ENCODE data around the genes MED24 and TOP2A.

DNA sequence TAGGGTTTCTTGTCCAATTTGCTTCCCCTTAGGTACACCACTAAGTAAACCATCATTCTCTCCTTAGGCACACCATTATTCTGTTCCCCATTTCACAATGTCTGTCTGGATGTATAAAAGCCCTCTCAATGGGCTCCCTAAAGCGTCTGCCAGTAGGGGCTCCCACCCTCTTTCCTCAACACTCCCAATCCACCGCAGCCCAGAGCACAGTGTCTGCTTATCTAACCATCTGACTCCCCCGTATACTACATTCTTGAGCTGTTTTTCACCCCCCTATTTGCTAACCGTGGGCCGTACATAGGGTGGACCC lies 789 bp upstream of the PSMD3 start:
- PRO-cap, result no peak

DNA sequence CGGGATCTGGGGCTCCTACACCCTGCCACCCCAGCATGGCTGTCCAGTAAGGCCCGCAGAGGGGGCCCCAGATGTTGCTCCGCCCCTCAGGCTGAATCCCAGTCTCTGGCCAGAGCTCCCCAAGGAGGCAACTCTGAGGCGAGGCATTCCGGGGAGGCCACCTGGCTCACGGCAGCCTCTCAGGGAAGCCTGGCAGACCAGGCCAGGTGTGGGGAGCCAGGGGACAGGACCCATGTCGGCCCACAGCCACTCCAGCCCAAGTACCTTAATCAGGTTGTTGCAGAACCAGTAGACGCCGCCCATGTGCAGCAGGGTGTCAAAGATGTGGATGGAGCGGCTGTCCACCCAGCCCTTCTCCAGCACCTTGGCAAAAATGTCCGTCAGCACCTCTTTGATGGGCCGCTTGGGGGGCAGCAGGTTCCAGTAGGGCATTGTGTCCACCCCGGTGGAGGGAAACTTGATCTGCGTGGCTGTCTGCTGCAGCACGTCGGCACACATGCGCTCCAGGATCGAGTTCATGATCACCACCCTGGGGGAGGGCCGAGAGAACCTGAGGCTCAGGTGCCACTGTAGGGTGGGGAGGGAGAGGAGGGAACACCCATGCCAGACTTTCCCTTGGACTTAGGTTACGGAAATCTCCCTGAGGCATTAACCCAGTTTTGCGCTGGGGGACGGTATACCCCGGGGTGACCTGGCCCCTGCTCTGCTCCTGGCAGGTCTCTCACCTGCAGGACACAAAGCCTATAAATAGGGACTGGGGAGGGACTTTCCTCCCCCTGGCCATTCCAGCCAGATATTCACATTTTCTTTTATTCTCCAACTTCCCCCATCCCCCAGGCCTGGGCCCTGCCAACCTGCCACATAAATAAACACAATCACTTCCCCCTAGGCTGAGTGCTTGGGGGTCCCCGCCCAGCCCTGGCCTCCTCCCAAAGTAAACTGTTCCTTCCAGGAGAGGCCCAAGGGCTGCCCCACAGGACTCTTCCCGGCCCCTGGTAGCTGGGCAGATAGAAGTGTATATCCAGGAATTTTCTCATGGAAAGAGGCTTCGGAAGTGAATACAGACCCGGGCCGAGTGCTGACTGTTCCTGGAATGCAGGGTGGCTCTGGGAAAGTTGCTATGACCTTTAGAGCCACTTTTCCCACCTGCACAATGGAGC lies 8.0 kb downstream of the CSF3 start:
- PRO-cap, result no peak

DNA sequence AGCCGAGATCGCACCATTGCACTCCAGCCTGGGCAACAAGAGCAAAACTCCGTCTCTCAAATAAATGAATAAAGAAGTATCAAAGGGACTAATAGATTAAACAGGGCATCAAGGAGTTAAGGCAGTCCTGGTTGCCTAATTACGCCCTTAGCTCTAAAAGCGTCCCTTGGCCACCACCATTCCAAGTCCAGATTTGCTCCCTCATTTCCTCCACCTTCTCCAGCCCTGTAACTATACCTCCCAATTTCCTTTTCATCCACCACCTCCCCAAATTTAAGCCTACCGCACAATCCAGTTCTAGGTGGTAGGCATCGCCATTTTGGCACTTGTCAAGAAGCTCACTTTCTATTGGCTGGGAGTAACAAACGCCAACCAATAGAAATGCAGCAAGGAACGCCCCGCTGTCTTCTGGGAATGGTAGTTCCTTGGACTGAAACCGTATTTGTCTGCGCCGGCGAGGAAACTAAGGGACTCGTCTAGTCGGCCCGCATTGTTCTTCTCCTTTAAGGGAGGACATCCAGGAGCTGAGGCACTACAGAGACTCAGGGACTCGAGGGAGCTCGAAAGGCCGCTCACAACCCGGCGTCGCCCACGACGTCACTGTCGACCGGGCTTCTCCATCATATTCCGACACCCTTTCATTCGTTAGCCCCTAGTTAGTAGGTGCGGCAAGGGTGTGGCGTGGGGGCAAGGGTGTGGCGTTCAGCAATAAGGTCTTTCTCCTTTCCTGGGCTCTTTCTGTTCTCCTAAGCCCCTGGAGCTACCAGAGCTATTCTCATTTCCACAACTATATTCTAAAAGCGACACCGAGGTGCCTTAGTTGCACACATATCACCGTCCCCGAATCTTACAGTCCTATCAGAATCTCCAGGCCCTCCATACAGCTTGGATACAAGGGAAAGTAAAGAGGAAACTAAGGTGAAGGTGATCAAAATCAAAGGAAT lies at the start of gene MED24:
TSS of gene MED24 (minus strand) at position 331 of the 944 bp plus-strand sequence.
- PRO-cap, result bidirectional peak, plus-strand start at position 535 of the sequence, minus-strand start at position 331 of the sequence

DNA sequence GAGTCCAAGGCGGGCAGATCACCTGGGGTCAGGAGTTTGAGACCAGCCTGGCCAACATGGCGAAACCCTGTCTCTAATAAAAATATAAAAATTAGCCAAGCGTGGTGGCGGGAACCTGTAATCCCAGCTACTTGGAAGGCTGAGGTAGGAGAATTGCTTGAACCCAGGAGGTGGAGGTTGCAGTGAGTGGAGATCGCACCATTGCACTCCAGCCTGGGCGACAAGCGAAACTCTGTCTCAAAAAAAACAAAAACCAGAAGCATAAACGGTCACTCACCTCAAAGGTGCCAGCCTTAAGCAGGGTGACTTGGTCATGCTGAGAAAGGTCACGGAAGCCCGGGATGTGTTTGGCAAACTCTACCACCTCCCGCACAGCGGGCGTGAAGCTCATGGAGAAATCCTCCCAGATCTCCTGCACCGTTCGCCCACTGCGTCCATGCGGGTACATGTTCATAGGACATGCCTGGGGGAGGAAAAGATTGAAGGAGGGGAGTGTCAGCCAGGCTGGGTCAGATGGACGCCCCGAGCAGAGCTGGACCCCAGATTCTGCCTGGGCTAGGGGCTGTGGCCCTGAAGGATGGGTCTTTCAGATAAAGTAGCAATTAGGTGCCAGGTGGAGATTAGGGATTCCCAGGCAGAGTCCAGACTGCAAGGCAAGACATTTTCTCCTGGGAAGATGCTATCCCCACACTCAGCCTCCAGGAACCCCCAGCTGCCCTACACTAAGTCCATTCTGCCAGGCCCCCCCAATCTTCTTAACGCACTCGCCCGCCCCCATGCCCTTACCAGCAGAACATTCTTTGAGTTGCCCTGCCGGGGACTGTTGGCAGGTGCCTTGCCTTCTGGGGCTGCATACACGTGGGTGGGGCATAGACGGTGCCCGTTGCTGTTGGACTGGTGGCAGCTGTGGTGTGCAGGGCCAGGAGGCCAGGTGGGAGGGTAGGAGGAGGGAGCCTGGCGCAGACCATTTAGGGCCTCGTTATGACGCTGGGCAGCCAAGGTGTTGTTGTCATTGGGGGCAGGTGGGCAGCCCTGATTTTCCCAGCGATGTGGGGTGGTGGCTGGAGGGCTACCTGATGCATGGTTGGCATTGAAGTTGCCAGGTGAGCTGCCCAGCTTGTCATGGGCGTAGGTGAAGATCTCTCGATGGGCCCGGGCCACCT lies 5.3 kb downstream of the NR1D1 start:
- PRO-cap, result no peak

DNA sequence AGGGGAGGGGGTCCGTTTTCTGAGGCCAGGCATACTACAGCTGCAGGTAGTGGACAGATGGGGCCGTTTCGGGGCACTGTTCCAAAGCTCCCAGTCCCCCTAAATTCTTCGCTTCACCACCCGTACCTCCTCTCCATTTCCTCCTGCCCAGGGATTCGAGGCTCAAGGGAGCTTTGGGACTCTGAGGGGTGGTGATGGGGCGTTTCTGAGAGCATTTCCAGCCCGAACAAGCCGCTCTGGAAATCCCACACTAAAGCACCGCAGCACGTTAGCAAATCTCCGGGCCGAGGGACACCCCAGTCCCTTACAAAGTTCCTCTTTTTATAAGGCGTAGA lies 747 bp downstream of the NR1D1 start:
- PRO-cap, result no peak

DNA sequence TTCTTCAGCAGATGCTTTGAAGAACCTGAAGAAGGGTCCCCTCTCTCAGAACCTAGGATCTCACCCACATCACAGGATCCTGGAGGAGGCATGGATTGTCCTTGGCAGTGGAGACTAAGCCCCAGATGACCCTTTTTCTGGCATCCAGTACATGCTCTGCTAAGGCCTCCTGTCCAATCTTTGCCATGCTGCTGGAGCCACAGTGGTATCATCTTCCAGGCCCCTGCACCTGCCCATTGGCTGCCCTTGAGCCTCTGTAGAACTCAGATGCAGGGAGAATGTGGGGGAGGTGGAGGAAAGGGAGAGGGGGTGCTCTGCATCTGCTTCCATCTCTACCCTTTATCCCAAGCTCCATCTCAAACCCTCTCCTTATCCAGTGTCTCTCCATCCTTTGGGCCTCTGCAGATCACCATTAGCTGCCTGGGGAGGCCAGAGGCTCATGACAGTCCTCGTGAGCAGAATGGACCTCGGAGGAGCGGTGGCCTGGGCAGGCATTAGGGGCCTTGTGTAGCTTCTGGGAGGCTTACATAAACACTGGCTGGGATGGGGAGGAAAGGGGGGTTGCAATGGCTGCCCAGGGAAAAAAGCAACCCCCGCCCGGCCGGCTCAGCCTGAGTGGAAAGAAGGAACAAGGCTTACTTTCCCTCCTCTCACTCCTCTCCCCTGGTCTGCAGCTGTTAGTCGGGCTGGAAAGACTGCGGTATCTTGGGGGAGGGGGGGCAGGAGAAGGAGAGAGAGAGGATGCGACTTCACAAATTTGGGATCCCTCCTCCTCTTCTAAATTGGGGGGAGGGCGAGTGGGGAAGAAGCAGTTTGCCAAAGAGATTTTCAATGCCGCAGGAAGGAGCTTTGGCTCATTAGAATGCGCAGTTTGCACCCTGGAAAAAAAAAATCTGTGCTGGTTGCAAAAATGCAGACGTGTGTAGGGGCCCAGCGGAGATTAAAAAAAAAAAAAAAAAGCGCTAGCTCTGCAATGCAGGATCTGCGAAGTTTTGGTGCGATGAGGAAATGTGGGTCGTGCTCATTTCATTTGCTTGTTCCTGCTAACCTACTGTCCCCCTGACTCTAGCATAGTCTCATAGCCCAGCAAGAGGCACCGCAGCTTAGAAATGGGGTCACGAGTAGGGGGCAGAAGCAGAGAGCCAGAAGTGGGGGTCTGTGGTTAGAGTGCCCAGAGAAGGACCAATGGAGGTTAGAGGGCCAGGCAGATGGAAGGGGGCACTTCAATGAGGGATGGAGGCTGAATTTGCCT lies 6.4 kb upstream of the NR1D1 start:
- PRO-cap, result no peak

- PRO-cap, result no peak
Observed at GRCh38 chr17:40272929-40273658, 14.6 kb upstream of the CDC6 start.

DNA sequence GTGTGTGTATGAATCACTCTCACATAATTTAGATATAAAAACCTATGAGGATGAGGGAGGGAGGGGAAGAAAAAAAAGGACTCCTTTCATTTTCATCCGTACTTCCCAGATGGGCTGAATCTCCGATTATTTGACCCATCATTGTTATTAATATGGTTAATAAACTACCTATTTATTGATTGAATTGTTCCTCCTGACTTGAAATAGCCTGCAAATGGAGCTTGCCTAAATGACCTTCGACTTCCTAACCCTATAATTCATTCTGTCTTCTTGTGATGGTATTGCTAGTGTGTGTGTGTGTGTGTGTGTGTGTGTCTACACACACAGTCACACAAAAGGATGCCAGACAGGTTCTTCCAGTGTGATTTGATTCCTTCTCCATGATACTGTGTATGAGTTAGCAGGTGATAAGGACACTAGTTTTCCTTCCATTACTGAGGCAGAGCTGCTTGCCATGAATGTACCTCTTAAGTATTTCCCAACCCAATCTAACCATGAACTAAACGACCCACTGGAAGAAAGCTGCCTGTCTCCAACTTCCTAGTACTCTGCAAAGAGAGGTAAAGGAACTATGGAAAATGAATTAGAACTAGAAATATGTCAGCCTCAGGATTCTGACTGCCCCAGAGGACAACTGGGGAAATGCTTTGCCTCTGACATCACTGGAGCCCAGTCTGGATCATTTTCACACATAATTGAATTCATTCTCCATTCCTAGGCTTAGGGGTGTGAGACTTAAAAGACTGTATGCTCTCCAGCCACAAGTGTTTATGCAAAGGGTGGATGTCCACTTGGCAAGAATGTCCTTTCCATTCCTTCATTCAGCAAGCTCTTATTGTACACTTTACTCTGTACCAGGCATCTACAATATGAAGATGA lies 3.5 kb upstream of the CDC6 start:
- PRO-cap, result no peak

GRCh38 chr17:40321734-40321980 lies 12.7 kb downstream of the RARA start:
- PRO-cap, result no peak

GRCh38 chr17:40338991-40340119 lies 25.2 kb downstream of the GJD3 start:
- PRO-cap, result no peak

DNA sequence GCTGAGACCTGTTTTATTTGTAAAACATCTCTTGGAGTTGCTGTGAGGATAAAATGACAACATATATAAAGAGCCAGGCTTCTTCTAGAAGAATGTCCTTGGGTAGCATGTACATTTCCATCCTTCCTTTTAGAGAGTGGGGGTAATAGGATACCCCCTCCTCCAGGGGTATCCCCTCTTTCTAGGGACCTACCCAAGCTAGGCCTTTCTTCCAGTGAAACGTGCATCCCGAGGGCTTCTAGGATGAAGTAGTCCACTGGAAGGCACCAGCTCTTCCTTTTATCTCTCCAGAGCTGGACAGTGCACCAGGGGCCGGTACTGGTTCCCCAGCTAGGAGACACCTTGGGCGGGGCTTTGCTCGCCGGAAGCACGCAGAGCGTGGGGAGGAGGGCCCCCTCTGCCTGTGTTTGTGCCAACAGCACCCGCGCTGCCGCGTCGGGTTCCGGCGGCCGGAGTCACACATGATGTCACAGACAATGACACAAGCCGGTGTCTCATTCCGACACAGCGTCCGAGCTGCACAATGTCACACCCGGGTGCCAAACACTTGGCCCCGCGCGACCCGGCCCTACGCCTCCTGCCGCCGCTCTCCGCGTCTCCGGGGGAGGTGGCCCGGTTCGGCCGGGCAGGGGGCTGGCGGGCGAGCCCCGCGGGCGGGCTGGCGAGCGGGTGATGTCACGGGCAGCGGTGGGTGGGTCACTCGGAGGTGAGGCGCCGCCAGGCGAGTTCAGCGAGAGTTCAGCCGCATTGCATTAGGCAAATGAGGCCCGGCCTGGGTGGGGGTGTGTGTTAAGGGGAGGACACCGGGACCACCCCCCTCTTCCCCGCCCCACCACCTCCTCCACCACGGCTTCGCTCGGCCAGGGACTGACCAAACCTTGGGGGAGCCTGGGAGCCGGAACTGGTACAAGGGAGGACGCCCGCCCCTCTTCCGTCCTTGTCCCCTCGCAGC lies 23.3 kb downstream of the GJD3 start:
- PRO-cap, result unidirectional peak, plus-strand start at position 497 of the sequence; unidirectional peak, plus-strand start at position 874 of the sequence

DNA sequence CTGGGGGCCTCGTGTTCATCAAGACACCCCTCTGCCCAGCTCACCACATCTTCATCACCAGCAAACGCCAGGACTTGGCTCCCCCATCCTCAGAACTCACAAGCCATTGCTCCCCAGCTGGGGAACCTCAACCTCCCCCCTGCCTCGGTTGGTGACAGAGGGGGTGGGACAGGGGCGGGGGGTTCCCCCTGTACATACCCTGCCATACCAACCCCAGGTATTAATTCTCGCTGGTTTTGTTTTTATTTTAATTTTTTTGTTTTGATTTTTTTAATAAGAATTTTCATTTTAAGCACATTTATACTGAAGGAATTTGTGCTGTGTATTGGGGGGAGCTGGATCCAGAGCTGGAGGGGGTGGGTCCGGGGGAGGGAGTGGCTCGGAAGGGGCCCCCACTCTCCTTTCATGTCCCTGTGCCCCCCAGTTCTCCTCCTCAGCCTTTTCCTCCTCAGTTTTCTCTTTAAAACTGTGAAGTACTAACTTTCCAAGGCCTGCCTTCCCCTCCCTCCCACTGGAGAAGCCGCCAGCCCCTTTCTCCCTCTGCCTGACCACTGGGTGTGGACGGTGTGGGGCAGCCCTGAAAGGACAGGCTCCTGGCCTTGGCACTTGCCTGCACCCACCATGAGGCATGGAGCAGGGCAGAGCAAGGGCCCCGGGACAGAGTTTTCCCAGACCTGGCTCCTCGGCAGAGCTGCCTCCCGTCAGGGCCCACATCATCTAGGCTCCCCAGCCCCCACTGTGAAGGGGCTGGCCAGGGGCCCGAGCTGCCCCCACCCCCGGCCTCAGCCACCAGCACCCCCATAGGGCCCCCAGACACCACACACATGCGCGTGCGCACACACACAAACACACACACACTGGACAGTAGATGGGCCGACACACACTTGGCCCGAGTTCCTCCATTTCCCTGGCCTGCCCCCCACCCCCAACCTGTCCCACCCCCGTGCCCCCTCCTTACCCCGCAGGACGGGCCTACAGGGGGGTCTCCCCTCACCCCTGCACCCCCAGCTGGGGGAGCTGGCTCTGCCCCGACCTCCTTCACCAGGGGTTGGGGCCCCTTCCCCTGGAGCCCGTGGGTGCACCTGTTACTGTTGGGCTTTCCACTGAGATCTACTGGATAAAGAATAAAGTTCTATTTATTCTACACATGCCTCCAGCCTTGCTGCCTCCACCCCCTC lies 7.6 kb downstream of the GJD3 start:
- PRO-cap, result no peak

DNA sequence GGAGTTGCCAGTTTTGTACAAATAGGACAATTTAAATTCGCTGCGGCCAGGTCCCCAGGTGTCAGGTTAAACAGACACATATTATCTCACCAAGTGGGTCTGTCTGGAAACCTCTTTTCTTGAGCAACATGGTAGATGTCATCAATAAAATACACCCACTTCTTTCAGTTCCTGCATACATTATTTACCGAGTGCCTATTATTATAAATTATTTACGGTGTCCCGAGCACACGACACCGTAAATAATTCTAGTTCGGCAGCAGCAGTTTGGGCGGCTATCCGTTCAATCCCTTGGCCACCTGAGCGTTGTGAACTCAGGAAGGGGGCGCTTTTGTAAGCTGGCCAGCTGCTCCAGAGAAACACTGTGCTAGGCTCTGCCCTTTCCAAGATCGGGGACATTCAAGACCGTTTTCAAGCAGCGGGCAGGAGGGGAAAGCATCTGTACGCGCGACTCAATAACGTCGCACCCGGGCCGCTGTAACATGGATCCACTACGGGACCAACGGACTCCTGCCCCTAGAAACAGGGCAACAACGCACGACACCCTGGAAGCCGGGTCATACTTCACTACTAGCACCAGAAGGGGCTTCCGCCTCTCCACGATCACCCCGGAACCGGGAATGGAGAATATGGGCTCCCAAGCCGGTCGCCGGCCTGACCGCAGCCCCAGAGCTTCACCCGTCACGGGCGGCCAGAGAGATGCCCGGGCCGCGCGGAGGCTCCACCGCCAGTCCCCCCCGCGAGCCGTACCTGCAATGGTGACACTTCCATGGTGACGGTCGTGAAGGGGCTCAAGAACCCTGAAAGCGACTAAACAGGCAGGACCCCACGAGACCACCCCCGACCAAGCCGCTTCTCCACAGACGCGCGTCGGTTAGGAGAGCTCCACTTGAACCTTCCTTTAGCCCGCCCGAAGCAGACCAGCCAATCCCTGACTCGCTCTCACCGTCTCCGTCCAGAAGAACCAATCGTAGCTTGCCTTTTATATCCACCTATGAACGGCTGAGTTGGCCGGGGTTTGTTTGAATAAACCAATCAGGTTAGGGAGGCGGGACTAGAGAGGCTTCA lies at the start of gene TOP2A:
TSS of gene TOP2A (minus strand) at position 876 of the 1,068 bp plus-strand sequence.
- PRO-cap, result bidirectional peak, plus-strand start at position 455 of the sequence, minus-strand start at position 307 of the sequence; bidirectional peak, plus-strand start outside the sequence, minus-strand start at position 861 of the sequence

GRCh38 chr17:40418089-40418698 lies 498 bp upstream of the TOP2A start:
- PRO-cap, result bidirectional peak, plus-strand start at chr17:40418180, minus-strand start at chr17:40417881

GRCh38 chr17:40457734-40459029 lies 14.9 kb downstream of the IGFBP4 start:
- PRO-cap, result no peak

DNA sequence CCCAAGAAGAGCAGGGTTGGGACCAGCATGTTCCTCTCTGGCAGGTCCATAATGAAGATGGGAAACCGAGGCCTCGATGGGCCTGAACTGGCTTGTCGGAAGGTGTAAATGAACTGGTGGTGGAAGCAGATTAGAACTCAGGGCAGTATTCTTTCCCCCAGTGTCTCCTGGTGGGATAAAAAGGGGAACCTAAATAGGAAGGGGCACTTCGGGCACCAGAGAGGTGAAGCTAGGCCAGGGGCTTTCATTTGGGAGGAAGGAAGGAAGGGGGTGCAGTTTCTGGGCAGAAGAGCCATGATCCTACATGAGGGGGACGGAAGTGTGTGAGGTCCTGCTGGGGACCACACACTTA lies 21.0 kb downstream of the IGFBP4 start:
- PRO-cap, result no peak

GRCh38 chr17:40498133-40498380 lies 3.4 kb downstream of the TNS4 start:
- PRO-cap, result no peak

DNA sequence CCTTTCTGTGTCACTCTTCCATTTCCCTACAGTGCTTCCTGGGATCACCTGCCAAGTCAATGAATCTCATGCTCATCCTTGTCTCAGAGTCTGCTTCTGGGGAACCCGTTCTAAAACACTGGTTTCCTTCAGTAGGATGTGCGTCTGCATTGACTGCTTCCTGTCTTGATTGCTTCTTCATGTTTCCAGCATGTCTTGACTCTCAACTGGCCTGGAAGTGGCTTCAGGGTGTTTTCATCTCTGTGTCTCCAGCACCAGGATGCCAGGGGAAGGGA lies 13.9 kb upstream of the TNS4 start:
- PRO-cap, result no peak

GRCh38 chr17:40548425-40548895 lies 16.8 kb downstream of the CCR7 start:
- PRO-cap, result no peak

GRCh38 chr17:40564556-40565345 lies 521 bp downstream of the CCR7 start:
- PRO-cap, result no peak